BJ (cell line): ENCODE results near the gene PALM.

- CAGE, long polyA plus RNA = no peak
- RRBS = 95% methylated on average over 2 of the region's 31 CpGs
Measured at GRCh38 chr19:446923-447495, 13.8 kb downstream of the SHC2 start.

DNA sequence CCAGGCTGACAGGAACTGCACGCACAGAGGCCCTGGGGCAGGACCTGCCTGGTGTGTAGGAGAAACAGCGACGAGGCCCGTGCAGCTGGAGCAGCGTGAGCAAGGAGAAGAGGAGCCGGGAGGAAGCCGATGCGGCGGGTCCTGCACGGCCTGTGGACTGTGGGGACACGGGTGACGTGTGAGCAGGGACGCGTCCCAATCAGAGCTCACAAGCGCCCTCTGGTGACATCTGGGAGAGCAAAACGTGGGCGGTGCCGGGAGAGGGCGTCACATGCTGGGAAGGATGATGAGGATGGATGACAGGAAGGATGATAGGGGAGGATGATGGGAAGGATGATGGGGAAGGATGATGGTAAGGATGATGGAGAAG is 5.3 kb upstream of the ODF3L2 start:
- CAGE, long polyA plus RNA = no peak
- RRBS = no CpG with 5 or more reads among the region's 19 CpGs

- CAGE, long polyA plus RNA = no peak
- RRBS = 8% methylated on average over 15 of the region's 49 CpGs
Measured at GRCh38 chr19:497832-498502, 1.7 kb downstream of the MADCAM1 start.

GRCh38 chr19:549337-549686 is 5.5 kb downstream of the GZMM start:
- CAGE, long polyA plus RNA = no peak
- RRBS = 91% methylated on average over 5 of the region's 18 CpGs

DNA sequence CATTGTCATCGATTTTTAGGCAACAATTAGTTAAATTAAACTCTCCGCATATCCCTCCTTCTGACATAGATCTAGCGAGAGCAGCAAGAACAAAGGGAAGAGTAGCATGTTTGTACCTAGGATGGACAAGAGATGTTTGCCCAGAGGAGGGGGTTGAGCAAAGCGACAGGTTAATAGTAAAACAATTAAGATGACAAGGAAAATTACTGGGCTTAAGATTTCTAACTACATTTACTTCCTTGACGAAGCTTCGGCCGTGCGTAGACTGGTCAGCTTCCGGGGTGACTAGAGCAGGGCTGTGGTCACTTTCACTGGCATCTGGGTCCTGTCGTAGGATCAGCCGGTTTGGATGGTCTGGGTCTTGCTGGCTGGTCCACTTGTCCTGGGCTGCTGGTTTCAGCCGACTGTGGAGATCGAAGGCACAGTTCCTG is 5.2 kb upstream of the BSG start:
- CAGE, long polyA plus RNA = no peak
- RRBS = 72% methylated on average over 3 of the region's 13 CpGs

- CAGE, long polyA plus RNA = no peak
- RRBS = 40% methylated on average over 4 of the region's 36 CpGs
Measured at GRCh38 chr19:629728-630424, 3.5 kb downstream of the POLRMT start.

- CAGE, long polyA plus RNA = no peak
- RRBS = 84% methylated on average over 8 of the region's 41 CpGs
Measured at GRCh38 chr19:681798-683124, 6.1 kb downstream of the FSTL3 start.

GRCh38 chr19:708492-709634 is at the start of gene PALM:
Gene PALM, plus strand, starts transcription at chr19:708935.
- CAGE, long polyA plus RNA = no peak
- RRBS = 2% methylated on average over 66 of the region's 148 CpGs

DNA sequence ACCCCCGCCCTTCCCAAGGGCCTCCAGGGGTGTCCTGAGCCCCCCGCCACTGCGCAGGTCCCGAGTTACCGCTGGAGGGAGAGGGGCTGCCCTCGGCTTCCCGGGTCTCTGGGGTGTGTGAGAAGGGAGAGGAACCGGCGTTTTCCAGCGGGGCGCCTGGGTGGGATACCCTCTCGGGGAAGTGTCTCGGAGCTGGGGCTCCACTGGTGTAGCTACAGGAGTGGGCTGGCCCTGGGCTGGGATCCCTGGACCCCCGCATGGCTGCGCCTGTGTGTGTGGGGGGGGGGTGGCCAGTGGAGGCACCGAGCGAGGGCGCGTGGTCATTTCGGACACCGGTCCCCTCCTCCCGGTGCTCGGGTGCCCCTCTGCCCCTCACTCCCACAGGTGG is 894 bp downstream of the PALM start:
- CAGE, long polyA plus RNA = no peak
- RRBS = 0% methylated on average over 4 of the region's 23 CpGs

DNA sequence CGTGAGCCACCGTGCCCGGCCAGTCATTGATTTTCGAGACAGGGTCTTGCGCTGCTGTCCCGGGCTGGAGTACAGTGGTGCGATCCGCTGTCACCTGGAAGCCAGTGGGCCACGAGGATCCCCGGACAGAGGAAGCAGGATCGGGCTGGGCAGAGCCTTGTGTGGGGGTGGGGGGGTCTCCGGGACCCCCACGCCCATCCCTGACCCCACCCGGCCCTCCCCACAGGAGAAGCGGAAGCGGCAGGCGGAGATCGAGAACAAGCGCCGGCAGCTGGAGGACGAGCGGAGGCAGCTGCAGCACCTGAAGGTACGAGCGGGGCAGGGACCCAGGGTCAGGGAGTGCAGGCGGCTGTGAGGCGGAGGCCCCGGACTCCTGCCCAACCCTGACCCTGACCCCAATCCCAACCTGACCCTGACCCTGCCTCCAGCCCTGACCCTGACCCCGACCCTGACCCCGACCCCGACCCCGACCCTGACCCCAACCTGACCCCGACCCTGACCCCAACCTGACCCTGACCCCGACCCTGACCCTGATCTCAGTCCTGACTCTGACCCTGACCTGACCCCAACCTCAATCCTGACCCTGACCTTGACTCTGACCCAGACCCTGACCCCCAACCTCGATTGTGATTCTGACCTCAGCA is 18.2 kb downstream of the PALM start:
- CAGE, long polyA plus RNA = no peak
- RRBS = 89% methylated on average over 16 of the region's 34 CpGs

DNA sequence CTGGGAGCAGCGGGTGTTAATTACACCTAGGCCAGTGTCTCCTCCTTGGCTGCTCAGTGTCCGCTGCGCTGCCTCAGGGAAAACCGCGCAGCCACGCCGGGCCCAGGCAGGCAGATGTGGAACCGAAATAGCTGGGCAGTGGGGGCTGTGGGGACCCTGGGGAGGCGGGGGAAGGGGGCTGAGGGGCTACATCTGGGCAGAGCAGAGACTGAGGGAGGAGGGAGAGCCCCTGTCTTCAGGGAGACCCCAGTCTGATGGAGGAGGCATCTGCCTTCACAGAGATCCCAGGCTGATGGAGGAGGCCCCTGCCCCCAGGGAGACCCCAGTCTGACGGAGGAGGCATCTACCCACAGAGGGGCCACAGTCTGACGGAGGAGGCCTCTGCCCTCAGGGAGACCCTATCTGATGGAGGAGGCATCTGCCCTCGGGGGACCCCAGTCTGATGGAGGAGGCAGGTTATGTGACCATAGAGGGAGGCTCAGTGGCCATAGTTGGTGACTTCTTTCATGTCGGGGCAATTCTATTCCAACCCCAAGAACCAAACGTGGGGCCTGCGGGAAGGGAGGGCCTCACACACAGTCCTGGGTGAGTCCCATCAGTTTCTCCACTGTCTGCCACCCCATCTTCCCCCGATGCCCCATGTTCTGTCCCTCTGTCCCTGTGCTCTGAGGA is 14.2 kb downstream of the MISP start:
- CAGE, long polyA plus RNA = no peak
- RRBS = no CpG with 5 or more reads among the region's 16 CpGs

DNA sequence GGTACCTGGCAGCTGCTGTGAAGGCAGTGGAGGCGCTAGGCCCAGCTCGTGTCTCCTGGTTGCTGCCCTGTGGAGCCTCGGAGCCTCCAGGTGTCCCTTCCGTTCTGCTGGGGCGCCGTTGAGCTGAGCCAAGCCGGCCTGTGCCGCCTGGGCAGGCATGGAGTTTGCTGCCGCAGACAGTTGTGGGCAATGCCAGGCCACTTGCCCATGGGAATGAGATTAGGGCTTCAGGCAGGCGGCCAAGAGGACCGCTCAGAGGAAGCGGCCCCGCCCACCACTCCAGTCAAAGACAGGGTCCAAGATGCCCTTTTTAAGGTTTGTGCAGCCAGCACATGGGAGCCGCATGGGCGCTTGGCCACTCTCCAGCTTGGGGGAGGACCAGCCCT is 4.0 kb downstream of the PTBP1 start:
- CAGE, long polyA plus RNA = no peak
- RRBS = no CpG with 5 or more reads among the region's 15 CpGs

GRCh38 chr19:809805-810900 is 11.6 kb downstream of the PLPPR3 start:
- CAGE, long polyA plus RNA = no peak
- RRBS = no CpG with 5 or more reads among the region's 37 CpGs

DNA sequence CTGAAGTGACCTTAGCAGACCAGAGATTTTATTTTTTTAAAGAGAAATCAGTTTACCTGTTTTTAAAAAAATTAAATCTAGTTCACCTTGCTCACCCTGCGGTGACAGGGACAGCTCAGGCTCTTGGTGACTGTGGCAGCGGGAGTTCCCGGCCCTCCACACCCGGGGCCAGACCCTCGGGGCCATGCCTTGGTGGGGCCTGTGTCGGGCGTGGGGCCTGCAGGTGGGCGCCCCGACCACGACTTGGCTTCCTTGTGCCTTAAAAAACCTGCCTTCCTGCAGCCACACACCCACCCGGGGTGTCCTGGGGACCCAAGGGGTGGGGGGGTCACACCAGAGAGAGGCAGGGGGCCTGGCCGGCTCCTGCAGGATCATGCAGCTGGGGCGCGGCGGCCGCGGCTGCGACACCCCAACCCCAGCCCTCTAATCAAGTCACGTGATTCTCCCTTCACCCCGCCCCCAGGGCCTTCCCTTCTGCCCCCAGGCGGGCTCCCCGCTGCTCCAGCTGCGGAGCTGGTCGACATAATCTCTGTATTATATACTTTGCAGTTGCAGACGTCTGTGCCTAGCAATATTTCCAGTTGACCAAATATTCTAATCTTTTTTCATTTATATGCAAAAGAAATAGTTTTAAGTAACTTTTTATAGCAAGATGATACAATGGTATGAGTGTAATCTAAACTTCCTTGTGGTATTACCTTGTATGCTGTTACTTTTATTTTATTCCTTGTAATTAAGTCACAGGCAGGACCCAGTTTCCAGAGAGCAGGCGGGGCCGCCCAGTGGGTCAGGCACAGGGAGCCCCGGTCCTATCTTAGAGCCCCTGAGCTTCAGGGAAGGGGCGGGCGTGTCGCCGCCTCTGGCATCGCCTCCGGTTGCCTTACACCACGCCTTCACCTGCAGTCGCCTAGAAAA is 10.6 kb downstream of the PLPPR3 start:
- CAGE, long polyA plus RNA = no peak
- RRBS = 78% methylated on average over 9 of the region's 36 CpGs

GRCh38 chr19:811816-812499 is 9.8 kb downstream of the PLPPR3 start:
- CAGE, long polyA plus RNA = no peak
- RRBS = 82% methylated on average over 20 of the region's 48 CpGs

GRCh38 chr19:813420-814070 is 8.2 kb downstream of the PLPPR3 start:
- CAGE, long polyA plus RNA = no peak
- RRBS = 100% methylated on average over 5 of the region's 62 CpGs

- CAGE, long polyA plus RNA = no peak
- RRBS = no CpG with 5 or more reads among the region's 45 CpGs
Measured at GRCh38 chr19:891566-892337, 1.2 kb downstream of the MED16 start.

- CAGE, long polyA plus RNA = no peak
- RRBS = no CpG with 5 or more reads among the region's 16 CpGs
Measured at GRCh38 chr19:906360-906979, 6.5 kb downstream of the R3HDM4 start.

DNA sequence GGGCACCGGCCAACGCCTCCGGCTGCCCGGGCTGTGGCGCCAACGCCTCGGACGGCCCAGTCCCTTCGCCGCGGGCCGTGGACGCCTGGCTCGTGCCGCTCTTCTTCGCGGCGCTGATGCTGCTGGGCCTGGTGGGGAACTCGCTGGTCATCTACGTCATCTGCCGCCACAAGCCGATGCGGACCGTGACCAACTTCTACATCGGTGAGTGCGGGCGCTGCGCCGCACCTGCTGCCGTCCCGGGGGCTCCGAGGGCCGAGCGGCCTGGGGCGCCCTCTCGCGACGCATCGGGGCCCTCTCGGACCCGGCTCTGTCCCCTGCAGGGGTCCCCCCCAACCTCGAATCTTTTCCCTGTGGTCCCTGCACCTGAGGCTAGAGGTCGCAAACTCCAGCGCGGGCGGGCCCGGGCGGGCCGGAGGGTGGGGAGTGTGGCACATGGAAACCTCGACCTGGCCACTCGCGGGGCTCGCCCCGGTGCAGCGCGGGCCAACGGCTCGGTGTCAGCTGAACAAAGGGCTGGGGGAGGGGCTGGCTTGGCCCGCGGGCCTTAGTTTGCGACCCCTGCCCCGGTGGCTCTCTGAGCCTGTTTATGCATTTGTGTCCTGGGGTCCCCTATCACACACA is 522 bp downstream of the KISS1R start:
- CAGE, long polyA plus RNA = no peak
- RRBS = 2% methylated on average over 31 of the region's 62 CpGs

- CAGE, long polyA plus RNA = no peak
- RRBS = 11% methylated on average over 3 of the region's 37 CpGs
Measured at GRCh38 chr19:919184-919719, 2.1 kb downstream of the KISS1R start.